A375 (cell line): Measurements from ENCODE around the genes NME3 and RPL3L.

- RAMPAGE, long total RNA = no peak
These were observed 23.4 kb downstream of the MAPK8IP3 start for GRCh38 chr16:1729390-1729702.

DNA sequence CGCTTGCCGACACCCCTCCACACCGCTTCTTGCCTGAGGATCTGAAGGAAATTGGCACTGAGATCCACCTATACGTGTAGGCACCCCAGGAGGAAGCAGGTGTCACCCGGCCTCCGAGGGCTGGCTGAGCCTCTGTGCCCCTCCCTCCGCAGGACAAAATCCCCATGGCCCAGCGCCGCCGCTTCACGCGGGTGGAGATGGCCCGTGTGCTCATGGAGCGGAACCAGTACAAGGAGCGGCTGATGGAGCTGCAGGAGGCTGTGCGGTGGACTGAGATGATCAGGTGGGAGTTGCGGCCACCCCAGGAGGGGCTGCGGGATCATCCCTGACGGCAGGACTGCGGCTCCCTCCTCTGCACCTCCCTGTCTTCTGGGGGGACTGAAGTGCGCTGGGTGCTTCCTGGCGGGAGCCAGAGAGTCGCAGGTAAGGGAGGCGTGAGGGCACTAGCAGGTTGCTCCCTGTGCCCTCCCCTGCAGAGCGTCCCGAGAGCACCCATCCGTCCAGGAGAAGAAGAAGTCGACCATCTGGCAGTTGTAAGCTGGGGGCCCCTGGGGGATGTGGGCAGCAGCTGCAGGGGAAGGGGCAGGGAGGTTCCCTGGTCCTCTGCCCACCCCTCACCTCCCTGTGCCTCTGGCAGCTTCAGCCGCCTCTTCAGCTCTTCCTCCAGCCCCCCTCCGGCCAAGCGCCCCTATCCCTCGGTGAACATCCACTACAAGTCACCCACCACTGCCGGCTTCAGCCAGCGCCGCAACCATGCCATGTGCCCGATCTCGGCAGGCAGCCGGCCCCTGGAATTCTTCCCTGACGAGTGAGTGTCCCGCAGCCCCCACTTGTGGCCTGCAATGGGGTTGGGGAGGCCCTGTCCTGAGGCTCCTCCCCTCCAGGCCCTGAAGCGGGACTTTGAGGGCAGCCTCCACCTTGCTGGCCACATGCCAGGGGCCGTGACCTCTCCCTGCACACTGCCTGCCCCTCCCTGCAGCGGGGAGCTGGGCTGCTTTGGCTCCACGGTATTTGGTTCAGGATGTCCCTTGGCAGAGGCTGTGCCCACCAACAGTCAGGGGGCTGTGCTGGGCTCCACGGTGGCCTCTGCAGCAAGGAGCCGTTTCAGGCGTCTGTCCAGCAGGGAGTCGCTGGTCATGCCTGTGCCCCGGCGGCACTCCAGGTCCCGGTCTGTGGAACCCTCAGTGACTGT, 8.7 kb downstream of the NME3 start:
- RAMPAGE, long total RNA = no peak

DNA sequence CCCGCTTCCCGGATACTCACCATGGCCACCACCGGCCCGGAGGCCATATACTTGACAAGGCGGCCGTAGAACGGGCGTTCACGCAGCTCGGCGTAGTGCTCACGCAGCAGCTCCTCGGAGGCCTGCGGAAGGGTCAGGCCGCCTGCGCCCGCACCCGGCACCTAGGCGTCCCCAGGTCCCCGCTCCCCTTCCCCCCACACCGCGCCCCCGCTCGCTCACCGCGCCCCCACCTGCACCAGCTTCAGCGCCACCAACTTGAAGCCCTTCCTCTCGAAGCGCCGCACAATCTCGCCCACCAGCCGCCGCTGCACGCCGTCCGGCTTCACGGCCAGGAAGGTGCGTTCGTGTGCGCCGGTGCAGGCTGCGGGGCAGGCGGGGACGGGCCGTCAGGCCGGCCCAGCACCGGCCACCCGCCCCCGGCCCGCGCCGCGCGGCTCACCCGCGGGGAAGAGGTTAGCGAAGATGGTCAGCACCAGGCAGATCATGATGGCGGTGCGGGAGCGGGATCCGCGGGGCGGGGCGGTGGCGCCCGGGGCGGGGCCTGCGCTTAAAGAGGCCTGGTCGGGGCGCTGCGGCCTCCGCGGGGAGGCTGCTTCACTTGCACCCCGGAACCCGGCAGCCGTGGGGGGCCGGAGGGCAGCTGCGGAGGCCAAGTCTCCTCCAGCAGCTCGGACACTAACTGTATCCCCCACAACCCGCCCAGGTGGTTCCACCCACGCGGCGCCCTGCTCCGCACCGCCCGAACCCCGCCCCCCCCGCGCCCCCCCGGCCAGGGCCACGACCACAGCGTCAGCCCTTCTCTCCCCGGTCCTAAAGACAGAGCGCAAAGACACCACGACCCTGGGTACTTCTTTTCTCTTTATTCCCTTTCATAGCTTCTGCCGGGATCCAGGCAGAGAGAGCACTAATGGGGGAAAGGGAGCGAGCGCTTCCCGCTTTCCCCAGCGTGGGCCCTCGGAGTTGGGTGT, at the start of gene NME3:
NME3 (minus strand) TSS at position 494 of the 968 bp plus-strand sequence.
- RAMPAGE, long total RNA = no peak

- RAMPAGE, long total RNA = no peak
These were observed 7.0 kb downstream of the HAGH start for GRCh38 chr16:1819585-1820085.

DNA sequence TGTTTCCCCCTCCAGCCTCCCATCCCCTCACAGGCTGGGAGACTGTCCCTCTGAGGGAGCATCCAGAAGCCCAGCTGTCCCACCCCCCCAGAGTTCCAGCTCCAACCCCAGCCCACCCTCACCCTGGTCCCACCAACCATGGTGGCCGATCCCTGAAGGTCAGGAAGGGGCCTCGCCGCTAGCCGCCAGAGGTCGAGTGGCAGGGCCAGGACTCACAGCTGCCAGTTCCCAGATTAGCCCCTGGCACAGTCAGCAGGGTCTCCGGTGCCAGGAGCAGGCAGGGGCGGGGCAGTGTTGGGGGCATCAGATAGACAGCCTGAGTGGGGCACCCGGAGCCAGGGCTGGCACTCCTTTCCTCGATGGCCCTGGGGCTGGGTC, at the start of gene RPL3L:
RPL3L (minus strand) TSS at position 198 of the 378 bp plus-strand sequence.
- RAMPAGE, long total RNA = no peak

- RAMPAGE, long total RNA = no peak
These were observed 1.2 kb downstream of the RPS2 start for GRCh38 chr16:1963577-1963771.

DNA sequence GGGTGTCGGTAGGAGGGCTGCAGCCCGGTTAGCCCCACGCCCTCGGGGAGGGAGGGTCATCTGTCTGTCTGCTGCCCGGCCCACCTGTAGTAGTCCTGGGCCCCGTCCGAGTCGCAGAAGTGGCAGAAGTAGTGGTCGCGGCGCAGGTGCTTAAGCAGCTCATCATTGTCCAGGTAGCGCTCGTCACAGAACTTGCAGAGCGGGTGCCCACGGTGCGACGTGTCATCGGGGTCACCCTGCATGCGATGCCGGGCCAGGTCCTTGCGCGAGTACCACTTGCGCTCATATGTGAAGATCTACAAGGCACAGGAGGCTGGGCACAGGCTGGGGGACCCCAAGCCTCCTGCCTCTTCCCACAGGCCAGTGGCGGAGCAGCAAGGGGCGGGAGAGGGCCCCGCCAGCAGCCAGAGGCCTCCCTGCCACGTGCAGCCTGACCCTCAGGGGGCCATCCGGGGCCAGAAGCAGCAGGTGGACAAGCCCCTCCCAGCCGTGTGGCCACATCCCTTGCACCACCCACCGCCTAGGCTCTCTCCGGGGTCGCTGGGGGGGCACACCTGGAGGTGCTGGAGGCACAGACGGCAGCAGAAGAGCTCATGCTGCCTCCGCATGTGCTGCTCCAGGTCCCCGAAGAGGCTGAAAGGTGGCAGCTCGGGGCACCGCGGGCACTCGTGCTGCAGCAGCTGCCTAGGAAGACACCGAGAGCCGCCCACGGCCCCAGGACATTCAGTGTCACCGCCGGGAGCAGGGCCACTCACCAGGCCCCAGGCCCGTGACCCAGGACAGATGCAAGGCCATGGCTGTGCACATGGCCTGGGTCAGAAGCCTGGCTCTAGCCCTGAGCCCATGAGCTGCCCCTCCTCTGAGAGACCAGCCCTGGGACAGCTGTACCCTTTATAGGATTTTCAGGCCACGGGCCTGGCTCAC, 12.9 kb downstream of the SYNGR3 start:
- RAMPAGE, long total RNA = no peak

DNA sequence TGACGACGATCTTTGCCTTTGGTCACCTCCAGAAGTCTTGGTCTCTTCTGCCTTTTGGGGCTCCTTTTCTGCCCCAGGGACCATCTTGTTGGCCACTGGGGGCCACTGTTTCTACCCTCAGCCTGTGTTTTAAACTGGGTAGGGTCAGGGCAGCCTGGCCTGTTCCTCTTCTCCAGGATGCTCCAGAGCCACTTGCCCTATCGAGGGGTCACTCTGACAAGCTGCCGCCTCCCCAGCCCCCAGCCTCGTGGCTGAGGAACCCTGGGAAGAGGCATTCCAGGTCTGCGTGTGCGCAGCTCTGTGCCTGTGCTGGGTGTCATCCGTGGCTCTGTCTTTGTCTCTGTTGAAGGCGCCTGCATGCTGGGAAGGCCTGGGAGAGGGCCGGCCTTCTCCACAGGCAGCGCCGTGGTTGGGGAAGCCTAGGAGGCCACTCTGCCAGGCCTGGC, 3.2 kb downstream of the NHERF2 start:
- RAMPAGE, long total RNA = no peak

GRCh38 chr16:2048522-2048872, 712 bp downstream of the TSC2 start:
- RAMPAGE, long total RNA = no peak

- RAMPAGE, long total RNA = no peak
These were observed 13.9 kb downstream of the PKD1 start for GRCh38 chr16:2121770-2122312.

- RAMPAGE, long total RNA = no peak
These were observed 11.5 kb downstream of the PKD1 start for GRCh38 chr16:2124148-2124583.

- RAMPAGE, long total RNA = no peak
These were observed 1.9 kb upstream of the TRAF7 start for GRCh38 chr16:2153704-2154045.

GRCh38 chr16:2156478-2157051, 983 bp downstream of the TRAF7 start:
- RAMPAGE, long total RNA = no peak

- RAMPAGE, long total RNA = no peak
These were observed 3.7 kb downstream of the TRAF7 start for GRCh38 chr16:2159027-2159948.

- RAMPAGE, long total RNA = no peak
These were observed 19.2 kb downstream of the CASKIN1 start for GRCh38 chr16:2177117-2177642.

DNA sequence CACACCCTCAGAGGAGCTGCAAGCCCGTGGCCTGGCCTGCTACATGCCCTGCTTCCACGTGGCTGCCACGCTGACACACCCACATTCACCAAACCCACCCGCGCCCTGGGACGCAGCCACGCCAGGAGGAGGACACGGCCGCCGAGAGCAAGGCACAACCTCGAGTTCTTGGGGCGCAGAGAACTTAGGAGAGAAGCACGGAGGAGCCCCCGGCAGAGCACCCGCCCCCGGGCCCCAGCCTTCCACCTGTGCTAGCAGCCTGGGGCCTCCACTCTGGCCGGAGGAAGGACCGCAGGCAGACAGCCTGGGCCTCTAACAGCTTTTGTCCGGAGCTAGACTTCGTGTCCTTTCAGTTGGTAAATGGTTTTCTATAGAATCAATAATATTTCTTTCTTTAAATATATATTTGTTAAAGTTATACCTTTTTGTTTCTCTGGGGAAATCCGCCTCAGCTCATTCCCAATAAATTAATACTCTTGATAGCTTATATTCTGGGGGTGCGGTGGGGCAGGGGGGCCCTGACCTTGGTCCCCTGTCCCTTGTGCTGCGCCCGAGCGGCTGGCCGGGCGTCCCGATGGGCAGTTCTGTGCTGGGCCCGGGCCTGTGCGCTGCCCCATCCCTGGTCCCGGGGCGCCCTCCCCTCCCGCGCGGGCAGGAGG, 18.6 kb downstream of the CASKIN1 start:
- RAMPAGE, long total RNA = no peak

GRCh38 chr16:2195401-2195932, 938 bp downstream of the CASKIN1 start:
- RAMPAGE, long total RNA = no peak

DNA sequence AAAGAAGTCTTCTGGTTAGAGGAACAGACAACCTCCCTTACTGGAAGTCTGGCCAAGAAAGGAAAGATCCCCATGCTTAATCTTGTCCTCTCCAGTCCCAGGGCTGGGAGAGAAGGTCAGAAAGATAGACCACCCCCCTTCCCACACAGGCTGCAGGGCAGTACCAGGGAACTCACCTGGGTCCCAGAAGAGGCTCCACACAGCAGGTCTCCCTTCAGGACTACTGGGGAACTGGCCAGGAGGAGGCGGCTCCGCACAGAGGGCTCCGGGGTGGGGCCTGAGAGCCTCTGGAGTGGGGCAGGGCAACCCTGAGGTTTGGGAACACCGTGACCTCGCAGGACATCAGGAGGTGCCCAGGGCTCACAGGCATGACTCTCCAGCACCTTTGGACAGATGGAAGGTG, 11.1 kb downstream of the ABCA3 start:
- RAMPAGE, long total RNA = no peak

DNA sequence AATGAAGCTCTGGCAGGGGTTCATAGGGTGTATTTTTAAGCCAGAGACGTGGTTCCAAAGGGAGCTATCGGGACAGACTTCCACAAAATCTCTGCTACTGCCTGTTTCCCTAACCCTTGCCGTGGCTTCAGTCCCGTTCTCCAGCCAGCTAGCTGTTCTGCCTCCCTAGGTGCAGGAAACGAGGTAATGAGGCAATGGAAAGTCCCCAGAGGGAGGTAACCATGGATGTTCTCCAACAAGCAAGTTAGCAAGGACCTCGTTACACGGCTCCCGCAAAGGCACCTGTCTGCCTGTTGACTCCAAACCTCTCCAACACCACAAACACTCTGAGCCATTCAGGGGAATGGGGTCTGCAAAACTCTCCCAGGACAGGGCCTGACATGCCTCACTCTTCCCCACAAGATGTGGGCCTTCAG, 2.6 kb downstream of the ABCA3 start:
- RAMPAGE, long total RNA = no peak

- RAMPAGE, long total RNA = no peak
These were observed 3.2 kb upstream of the TEDC2 start for GRCh38 chr16:2456401-2457416.